BJ (cell line): Measurements from ENCODE around the genes RAPGEF5 and IL6.

- CAGE, long polyA plus RNA = no peak
- RRBS = no CpG with 5 or more reads among the region's 4 CpGs
These were observed 87.2 kb downstream of the MACC1 start for GRCh38 chr7:20129842-20130500.

DNA sequence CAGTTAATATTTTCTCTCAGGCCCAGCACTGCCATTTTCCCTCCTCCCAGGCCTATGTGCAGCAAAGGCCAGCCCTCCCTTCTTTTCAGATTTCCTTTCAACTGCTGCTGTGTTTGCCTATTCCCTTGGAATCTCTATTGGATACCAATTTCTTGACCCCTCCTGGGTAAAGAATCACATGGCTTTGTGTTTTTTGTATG, 20.1 kb downstream of the MACC1 start:
- CAGE, long polyA plus RNA = no peak

GRCh38 chr7:20219769-20220818, 2.9 kb upstream of the MACC1 start:
- CAGE, long polyA plus RNA = no peak
- RRBS = no CpG with 5 or more reads among the region's 10 CpGs

DNA sequence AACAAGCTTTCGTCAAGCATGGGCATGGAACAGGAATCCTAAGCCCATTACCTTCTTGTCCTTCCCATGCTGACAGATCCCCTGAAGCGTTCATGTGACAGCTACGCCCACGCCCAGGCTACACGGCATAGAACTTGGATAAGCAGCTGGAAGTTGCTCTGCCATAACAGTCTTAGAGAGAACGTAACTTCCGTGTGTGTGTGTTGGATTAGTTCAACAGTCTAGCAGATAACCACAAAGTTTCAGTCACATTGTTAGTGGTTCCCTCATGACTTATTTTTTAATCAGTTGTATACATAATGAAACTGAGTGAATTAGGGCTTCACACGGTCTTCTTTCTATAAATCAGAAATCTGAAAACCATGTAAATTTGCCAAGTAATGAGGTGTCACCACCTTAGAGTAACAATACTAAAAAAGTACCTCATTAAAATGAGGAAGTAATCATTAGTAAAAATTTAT, 21.5 kb upstream of the MACC1 start:
- CAGE, long polyA plus RNA = no peak
- RRBS = no CpG with 5 or more reads among the region's 8 CpGs

DNA sequence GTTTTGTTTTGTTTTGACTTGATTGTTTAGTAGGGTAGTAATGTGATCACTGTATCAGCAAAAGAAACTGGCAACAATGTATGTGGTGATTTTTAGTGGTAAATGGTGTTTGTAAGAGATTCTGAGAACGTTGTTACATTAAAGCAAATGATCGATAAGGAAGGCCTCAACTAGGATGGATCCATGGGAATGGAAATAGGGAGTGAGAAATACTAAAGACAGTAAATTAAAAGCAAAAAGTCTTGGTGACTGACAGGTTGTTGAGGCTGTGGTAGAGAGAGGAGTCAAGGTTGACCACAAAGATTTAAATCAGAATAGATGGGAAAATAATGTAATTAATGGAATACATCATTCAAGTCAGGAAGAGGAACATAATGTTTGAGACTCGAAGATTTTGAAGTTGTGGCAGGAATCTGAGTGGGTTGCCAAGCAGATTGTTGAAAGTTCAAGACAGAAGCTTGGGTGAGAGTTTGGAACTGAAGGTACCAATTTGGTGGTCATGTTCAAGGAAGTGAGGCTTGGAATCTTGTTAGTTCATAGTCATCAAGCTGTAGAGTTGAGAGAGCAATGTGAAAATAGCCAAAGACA, 16.7 kb downstream of the ITGB8 start:
- CAGE, long polyA plus RNA = no peak
- RRBS = no CpG with 5 or more reads among the region's 3 CpGs

- CAGE, long polyA plus RNA = no peak
- RRBS = no CpG with 5 or more reads among the region's 3 CpGs
These were observed 22.2 kb downstream of the ITGB8 start for GRCh38 chr7:20352806-20353357.

DNA sequence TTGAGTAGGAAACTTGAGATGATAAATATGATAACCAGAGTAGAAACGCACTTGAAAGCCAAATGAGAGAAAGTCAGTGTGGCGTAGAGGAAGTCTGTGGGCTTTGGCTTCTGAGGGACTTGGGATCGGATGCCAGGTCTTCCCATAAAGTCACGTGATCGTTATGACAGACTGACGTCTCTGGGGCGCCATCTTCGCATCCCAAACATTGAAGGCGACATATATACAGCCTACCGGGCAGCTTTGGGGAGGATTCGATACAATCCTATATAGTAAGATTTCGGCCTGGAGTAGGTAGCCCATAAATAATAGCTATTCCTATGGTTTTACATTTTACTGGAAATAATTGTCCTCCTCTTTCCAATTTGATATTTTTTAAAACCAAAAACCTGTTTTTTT, 16.4 kb upstream of the ABCB5 start:
- CAGE, long polyA plus RNA = no peak
- RRBS = no CpG with 5 or more reads among the region's 12 CpGs

DNA sequence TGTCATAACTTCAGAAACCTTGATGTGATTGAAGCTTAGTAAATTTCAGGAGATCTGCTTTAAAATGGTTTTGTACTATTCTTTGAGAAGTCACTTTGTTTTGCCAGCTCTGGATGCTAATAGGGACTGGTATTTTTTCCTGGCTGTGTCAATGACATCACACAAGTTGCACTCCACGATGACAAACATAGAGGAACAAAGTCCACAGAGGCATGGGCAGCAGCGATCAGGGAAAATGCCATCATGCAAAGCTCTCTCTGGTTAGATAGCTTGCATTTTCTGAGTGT, 176.5 kb upstream of the SP4 start:
- CAGE, long polyA plus RNA = no peak
- RRBS = no CpG with 5 or more reads among the region's 2 CpGs

DNA sequence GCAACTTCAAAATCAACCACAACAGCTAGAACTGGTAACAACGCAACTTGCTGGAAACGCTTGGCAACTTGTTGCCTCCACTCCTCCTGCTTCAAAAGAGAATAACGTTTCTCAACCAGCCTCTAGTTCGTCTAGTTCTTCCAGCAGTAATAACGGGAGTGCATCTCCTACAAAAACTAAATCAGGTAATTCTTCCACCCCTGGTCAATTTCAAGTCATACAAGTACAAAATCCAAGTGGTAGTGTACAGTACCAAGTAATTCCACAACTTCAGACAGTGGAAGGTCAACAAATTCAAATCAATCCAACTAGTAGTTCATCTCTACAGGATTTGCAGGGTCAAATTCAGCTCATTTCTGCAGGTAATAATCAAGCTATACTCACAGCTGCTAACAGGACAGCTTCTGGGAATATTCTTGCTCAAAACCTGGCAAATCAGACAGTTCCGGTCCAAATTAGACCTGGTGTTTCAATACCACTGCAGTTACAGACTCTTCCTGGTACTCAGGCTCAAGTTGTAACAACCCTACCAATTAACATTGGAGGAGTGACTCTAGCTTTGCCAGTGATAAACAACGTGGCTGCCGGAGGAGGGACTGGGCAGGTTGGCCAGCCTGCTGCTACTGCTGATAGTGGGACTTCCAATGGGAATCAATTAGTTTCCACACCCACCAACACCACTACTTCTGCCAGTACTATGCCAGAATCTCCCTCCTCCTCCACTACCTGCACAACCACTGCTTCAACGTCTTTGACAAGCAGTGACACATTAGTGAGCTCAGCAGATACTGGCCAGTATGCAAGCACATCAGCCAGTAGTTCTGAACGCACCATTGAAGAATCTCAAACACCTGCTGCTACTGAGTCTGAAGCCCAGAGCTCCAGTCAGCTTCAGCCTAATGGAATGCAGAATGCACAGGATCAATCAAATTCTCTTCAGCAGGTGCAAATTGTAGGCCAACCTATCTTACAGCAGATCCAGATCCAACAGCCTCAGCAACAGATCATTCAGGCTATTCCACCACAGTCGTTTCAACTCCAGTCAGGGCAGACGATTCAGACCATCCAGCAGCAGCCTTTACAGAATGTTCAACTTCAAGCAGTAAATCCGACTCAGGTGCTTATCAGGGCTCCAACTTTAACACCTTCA, 1.9 kb downstream of the SP4 start:
- CAGE, long polyA plus RNA = no peak
- RRBS = no CpG with 5 or more reads among the region's 13 CpGs

GRCh38 chr7:22090263-22090770, 144.6 kb upstream of the CDCA7L start:
- CAGE, long polyA plus RNA = no peak
- RRBS = 86% methylated on average over 5 of the region's 27 CpGs

GRCh38 chr7:22207816-22208385, 149.1 kb downstream of the RAPGEF5 start:
- CAGE, long polyA plus RNA = no peak
- RRBS = no CpG with 5 or more reads among the region's 1 CpG

DNA sequence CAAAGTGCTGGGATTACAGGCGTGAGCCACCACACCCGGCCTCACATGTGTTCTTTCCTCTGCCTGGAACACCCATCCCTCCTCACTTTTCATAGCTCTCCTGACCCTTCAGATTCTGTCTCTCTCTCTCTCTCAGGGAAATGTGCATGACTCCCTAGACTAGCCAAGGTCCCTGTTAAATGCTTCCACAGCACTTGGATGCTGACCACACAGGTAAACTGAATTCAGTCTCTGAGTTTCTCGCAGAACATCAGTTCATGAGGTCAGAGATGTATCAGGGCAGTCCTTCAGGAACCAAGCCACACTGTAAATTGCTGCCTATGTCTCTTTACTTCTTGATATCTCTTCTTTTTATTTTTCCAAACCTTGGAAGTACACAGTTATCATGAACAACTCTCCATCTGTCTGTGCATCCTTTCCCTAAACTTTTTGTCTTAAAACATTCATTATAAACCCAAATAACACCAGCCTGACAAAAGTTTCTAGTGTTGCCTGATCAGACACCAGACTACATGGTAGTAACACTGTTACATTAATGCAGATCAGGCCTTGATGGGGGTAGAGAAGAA, 144.6 kb downstream of the RAPGEF5 start:
- CAGE, long polyA plus RNA = no peak
- RRBS = no CpG with 5 or more reads among the region's 3 CpGs

GRCh38 chr7:22215215-22215821, 141.6 kb downstream of the RAPGEF5 start:
- CAGE, long polyA plus RNA = no peak
- RRBS = no CpG with 5 or more reads among the region's 3 CpGs

DNA sequence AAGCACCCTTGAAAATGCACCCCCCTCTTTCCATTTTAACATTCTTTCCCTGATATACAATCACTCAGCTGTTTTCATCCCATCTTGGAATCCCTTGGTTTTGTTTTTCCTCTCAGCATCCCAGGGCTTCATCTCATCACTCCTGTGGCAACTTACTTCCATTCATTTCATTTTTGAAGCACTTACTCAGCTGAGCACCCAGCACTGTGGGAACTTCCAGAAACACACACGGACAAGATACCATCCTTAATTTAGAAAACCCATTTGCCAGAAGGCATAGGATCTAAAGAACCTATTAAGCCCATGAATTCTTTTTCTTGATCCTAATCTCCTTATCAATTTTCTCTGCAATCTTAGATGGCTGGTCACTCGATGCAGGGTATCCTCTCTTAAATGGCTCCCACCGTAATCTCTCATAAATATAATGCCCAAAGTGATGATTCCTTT, 36.4 kb downstream of the RAPGEF5 start:
- CAGE, long polyA plus RNA = no peak
- RRBS = no CpG with 5 or more reads among the region's 3 CpGs

DNA sequence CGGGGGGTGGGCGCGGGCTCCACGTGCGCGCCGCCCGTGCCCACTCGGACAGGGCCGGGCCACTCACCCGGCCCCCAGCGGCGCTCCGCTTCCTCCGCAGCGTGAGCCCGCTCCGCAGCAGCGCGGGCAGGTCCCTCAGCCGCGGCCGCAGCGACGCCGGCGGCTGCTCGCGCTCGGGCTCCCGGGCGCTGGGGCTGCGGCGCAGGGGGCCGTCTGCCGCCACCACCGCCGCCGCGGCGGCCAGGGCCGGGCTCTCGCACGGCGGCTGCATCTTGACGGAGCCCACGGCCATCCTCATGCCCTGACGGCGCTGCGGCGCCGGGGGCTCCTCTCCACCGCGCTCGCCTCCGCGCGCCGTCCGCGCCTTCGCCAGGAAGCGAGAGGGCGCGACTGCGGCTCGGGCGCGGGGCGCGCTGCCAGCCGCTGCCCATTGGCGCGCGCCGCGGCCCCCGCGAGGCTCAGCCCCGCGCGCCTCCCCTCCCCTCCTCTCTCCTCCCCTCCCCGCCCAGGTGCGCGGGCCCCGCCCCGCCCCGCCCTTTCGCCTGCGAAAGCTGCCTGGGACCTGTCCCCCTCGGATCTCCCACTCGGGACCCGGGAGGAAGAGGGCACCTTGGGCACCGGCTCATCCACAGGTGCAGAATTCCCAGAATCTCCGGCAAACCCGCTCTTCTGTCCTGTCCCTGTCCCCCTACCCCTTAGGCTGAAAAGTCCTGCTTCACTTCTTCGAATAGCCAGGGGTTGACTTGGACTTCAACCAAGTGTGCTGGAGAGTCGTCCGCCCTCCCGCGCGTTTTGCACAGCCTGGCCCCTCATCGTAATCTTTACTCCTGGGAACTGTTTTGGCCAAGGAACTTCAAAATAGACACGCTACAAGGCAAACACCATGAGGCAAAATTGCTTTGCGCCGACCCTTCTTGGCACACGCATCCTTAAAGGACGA, at the start of gene RAPGEF5:
Gene RAPGEF5, minus strand, starts transcription at position 392 of the 940 bp plus-strand sequence.
- CAGE, long polyA plus RNA = no peak
- RRBS = 3% methylated on average over 45 of the region's 108 CpGs

- CAGE, long polyA plus RNA = no peak
- RRBS = no CpG with 5 or more reads among the region's 5 CpGs
These were observed 66.2 kb upstream of the STEAP1B start for GRCh38 chr7:22566043-22566759.

GRCh38 chr7:22667430-22668296, 59.3 kb upstream of the IL6 start:
- CAGE, long polyA plus RNA = no peak
- RRBS = no CpG with 5 or more reads among the region's 7 CpGs

DNA sequence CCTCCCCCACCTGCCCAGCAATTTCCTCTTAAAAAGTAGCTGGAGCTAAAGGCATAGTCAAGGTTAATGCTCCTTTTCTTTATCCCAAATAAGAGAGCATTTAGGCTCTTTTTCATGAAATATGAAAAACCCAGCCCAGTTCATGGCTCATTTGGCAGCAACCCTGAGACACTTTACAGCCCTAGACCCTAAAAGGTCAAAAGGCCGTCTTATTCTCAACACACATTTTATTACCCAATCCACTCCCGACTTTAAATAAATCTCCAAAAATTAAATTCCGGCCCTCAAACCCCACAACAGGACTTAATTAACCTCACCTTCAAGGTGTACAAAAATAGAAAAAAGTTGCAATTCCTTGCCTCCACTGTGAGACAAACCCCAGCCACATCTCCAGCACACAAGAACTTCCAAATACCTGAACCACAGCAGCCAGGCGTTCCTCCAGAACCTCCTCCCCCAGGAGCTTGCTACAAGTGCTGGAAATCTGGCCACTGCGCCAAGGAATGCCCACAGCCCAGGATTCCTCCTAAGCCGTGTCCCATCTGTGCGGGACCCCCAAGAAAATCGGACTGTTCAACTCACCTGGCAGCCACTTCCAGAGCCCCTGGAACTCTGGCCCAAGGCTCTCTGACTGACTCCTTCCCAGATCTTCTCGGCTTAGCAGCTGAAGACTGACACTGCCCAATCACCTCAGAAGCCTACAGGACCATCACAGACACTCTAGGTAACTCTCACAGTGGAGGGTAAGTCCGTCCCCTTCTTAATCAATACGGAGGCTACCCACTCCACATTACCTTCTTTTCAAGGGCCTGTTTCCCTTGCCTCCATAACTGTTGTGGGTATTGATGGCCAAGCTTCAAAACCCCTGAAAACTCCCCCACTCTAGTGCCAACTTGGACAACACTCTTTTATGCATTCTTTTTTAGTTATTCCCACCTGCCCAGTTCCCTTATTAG, 21.7 kb upstream of the IL6 start:
- CAGE, long polyA plus RNA = no peak
- RRBS = no CpG with 5 or more reads among the region's 11 CpGs

GRCh38 chr7:22726755-22727987, at the start of gene IL6:
TSS of gene IL6 (plus strand) at chr7:22727200.
- CAGE, long polyA plus RNA = start-site peak on the plus strand at chr7:22727195-22727207, 21 and 36 reads in 2 replicates; start-site peak on the plus strand at chr7:22727404-22727533, 43 and 19 reads in 2 replicates
- RRBS = no CpG with 5 or more reads among the region's 33 CpGs

DNA sequence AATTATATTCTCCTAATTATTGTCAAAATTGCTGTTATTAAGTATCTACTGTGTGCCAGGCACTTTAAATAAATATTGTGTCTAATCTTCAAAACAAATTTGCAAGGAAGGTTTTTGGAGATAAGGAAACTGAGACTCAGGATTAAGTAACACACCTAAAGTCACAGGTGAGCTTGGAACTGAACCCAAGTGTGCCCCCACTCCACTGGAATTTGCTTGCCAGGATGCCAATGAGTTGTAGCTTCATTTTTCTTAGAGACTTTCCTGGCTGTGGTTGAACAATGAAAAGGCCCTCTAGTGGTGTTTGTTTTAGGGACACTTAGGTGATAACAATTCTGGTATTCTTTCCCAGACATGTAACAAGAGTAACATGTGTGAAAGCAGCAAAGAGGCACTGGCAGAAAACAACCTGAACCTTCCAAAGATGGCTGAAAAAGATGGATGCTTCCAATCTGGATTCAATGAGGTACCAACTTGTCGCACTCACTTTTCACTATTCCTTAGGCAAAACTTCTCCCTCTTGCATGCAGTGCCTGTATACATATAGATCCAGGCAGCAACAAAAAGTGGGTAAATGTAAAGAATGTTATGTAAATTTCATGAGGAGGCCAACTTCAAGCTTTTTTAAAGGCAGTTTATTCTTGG, 1.5 kb downstream of the IL6 start:
- CAGE, long polyA plus RNA = no peak
- RRBS = no CpG with 5 or more reads among the region's 1 CpG